SEM (cell line): ENCODE measurements around a stretch of chr2.

DNA sequence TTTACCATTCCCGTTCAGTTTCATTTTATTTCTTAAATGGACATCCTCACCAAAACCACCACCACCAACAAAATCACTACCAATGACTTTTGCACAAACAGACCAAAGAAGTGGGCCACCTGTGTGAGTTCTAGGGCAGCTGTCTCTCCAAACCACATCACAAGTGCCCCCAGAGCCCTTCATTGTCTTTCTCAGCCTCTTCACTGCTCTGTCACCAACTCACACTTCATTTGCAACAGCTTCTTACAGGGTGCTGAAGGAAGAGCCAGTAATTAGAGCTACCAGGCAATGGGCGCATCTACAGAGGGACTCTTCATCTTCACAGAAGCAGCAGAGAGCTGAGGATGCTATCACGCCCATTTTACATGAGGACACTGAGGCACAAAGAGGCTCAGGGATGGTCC is 105.1 kb downstream of the HDAC4 start:
- PRO-cap: no peak

GRCh38 chr2:239322520-239322819 is 78.3 kb downstream of the HDAC4 start:
- PRO-cap: no peak

DNA sequence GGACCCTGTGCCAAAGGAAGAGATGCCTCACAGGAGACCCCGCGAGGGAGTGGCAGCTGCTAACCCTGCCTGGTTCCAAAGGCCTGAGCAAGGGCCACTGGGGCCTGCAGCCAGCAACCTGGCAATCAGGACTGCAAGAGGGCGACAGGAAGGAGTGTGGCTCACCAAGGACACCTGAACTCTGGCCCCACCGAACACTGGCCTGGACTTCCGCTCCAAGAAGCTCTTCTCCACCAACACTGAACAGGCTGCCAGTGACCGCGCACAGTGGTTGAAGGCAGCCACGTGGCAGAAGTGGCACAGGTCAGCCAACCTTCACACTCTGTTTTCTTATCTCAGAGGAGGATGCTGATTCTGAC is 70.5 kb downstream of the HDAC4 start:
- PRO-cap: no peak

GRCh38 chr2:239396722-239397883 is 3.7 kb downstream of the HDAC4 start:
- PRO-cap: no peak

- PRO-cap: no peak
Observed at GRCh38 chr2:239399121-239399868, 1.5 kb downstream of the HDAC4 start.

DNA sequence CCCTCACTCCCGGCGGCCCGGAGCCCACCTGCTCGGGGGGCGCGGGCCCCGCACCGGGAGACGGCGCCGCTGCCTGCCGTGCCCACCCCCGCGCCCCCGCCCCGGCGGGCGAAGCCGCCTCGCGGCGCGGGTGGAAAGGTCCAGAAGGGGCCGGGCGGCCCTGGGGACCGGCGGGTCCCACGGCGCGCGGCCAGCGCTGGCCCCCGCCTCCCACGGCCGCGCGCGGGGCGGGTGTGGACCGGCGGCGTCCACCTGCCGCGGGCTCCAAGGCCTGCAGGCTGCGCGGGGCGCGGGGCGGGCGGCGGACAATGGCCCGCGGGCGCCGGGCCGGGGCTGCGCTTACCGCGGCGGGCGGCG is 493 bp downstream of the HDAC4 start:
- PRO-cap: unidirectional peak, plus-strand start at position 276 of the sequence

GRCh38 chr2:239954195-239954726 is 70.9 kb downstream of the NDUFA10 start:
- PRO-cap: no peak

DNA sequence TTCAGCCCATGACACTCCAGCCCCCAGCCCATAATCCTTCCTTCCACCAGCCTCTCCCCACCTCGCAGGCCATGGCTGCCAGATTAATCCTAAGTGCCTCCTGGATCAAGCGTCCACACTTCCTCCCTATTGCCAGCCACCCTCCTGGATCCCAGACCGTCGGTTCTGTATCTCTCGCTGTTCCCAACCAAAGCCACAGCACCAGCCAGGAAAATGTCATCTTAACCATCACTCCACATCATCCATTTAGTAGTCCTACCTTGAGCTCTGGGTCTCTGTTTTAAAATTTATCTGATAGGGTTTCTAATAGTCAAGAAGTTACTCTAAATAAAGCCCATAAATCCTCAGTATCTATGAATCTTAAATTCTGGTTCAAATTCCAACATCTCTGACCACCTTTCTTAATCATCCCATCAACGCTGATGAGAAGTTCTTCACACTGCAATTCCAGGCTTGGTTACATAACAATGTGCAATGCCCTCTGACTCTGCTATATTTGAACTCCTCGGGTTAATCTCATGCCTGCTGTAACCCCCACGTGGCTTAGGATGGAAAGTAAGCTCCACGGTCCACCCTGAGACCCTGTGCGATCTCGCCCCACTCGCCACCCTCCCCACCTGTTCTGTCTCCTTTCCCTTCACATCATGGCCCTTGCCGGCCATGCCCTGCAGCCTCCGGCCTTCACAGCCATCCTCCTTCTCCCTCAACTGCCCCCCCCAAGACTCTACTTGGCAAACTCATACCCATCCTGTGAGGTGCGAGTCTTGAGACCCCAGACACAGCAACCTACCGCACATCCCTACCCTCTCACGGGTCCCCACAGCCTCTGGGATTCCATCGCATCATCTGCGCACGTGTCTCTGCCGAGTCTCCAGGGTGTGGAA is 49.2 kb downstream of the NDUFA10 start:
- PRO-cap: no peak

GRCh38 chr2:240024388-240025147 is 574 bp downstream of the NDUFA10 start:
- PRO-cap: no peak

DNA sequence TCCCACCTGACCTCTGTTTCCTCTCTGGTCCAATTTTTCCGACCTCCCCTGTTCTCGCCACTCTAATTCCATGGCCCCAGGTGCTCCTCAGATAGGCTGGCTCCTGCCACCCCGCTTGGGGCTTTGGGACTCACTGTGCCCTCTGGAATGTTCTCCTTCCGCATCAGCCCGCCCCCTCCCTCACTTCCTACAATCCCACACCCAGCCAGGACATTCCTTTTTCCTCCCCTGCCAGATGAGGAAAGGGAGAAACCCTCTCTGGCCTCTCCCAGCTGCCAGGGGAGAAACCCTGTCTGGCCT is 3.1 kb upstream of the OR6B2 start:
- PRO-cap: no peak

GRCh38 chr2:240250793-240252103 is 110.8 kb upstream of the OTOS start:
- PRO-cap: no peak

DNA sequence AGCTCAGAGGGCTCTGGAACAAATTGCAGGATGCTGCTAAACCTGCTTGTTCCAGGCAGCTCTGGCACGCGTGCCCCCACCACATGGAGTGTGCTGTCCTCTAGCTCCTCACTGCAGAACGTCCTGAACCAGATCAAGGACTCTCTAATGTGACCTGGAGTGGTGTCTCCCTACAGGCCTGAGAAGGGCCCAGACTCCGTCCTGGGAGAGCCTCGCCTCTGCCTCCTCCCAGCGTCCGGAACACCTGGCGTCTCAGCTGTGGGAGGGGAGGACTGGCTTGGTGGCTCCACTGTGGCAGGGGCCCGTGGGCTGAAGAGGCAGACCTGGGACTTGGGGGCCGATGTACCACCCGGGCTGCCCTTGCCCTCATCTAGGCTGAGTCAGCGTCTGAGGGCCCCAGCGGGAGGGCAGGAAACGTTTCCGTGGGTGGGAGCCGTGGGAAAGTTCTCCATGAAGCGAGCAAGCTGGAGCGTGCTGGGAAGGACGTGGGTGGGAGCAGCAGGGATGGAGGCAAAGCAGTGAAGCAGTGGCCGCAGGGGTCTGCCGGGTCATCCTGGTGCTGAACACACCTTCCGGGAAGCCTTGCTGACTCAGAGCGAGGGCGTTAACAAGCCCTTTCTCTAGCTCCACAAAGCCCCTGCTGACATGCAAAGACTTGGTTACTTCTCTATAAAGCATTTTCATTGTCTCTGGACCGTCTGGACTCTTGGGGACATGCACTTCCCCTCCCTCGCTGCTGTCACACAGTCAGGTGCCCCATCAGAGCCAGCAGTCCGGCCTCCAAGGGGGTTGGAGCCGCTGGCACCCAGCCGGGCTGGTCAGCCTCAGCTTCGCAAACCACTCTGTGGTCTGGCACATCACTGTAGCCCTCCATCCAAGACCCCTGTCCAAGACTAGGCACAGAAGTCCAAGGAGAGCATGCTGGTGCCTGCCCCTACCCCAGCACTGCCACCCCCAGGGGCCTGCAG is 115.3 kb upstream of the GPC1 start:
- PRO-cap: no peak

DNA sequence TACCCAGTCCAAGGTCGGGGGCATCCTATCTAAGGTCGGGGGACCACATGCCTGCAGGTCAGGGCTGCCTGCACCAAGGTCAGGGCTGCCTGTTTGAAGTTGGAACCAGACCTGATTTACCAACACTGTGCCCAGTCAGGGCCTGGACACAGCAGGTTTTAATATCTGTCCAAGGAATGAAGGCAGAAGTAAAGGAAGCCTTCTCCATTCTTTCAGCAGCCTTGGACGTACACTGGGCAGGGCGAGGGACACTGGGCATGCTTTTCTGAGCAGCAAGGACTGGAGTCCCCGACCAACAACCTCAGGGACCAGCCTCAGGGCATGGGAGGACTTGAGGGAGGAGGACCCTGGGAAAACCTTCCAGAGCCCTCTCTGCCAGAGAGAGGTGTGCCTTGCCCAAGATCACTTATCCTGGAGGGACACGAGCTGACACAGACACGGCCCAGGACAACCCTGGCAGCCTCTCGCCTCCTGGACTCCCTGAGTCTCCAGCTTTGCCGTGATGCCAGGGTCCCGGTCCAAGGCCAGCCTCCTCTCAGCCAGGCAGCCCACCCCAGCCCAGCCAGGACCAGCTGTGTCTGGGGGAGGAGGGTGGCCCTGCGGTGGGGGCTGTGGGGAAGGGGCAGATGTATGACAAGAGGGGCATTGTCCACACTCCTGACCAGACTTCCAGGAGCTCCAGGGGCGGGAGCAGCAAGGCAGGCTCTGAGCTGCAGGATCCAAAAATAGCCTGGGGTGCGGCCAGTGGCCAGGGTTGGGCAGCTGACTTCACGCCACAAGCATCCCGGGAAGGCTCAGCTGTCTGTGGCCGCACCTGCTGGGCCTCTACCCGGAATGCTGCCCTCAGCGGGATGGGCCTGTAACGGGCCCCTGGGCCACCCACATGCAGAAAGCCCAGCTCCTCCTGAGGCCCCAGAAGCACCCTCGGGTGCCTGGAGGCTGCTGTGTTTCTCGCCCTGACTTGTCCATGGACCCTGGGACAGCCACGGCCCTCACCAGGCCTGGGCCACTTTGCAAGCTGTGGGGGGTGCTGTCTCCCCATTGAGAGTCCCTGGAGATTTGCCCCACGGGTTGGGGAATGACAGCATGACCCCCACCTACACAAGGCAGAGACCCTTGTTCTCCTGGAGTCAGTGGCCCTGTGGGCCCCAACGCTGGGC is 65.6 kb upstream of the GPC1 start:
- PRO-cap: no peak

DNA sequence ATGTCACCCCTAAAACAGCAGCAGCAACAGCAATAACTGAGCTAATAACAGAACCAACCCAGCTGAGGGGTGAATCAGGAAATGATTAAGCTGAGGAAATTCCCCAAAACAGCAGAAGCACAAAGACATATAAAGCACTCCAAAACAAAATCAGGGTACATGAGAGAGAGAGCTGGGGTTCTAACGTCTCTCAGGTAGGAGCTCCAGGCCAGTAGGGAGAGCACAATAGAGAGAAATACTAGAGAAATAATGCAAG is 43.8 kb downstream of the ANKMY1 start:
- PRO-cap: no peak

DNA sequence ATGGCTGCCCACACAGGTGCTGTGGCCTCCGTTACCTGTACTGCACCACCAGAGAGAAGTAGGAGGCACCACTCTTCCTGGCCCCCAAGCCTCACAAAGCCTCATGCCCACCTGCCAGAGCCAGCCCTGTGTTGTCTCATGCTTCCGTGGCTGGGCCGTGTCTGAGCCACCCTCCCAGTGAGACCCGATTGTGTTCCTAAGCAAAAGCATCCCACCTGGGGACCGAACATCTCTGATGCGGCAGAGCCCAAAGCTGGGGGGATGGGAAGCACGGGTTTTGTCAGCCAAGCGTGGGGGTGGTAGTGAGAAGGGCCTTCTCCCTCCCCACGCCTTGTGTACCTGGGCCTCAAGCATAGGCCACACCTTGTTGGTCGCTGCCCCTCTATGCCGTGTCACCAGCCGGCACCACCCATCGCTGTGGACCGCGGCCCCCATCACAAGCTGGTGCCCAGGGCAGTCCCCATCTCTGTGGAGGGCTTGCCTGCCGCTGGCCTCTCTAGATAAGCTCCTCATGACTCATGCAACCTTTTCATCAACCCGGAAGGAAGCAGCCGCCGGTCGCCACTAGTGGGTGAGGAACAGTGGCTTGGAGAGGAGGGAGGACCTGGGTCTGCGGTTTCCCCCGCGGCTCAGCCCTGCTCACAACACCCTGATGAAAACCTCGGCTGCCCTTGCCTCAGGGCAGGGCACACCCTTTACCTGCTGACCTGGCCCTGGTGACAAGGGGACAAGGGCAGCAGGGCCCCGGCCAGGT is 2.7 kb upstream of the RNPEPL1 start:
- PRO-cap: bidirectional peak, plus-strand start at position 642 of the sequence, minus-strand start at position 520 of the sequence

GRCh38 chr2:240596192-240596910 is 9.8 kb downstream of the CAPN10 start:
- PRO-cap: no peak

DNA sequence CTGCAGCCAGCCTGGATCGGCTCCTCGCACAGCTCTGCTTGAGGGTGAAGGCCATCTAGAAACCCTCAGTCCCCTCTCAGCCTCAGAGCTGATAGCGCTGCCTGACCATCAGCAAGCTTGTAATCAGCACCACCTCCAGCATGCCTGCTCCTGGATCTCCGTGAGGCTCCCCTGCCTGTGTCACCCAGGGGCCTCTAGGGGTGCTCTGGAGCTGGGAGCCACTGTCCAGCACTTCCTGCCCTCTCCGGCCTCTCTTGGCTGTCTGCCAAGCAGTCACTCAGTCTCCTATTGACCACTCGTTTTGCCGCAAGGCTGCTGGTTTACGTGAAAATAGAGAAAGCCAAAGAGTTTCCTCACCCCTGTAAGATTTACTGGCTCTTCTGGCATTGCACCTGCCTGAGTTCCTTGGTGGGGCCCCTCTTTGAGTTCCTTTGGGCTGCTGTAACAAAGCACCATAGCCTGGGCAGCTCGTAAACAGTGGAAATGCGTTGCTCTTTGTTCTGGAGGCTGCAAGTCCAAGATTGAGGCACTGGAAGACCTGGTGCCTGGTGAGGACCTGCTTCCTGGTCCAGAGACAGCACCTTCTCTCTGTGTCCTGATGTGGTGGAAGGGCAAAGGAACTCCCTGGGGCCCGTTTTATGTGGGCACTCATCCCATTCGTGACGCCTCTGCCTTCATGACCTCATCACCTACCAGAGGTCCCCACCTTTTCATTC is 17.9 kb downstream of the CAPN10 start:
- PRO-cap: no peak

GRCh38 chr2:240626560-240627332 is 1.5 kb downstream of the GPR35 start:
- PRO-cap: no peak

GRCh38 chr2:240934134-240934627 is 28.0 kb downstream of the CROCC2 start:
- PRO-cap: no peak

- PRO-cap: no peak
Observed at GRCh38 chr2:240960391-240961056, 37.9 kb upstream of the SNED1 start.